ENCODE results near the genes ZIK1, ZNF551 and ZNF552.

DNA sequence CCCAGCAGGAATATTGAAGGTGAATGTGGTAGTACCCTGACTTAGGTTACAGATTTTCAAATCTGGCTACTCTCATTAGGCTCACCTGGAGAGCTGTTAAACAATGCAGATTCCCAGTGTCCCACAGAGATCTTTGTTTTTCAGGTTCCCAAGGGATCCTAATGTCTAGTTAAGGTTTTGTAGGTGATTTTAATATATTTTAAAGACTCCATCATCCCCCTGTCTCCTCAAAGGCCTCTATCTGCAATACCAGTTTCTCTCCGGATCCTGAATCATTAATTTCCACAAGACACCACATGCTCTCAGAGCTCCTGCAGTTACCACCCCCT lies 1.7 kb upstream of the PEG3 start:
- PRO-cap = no peak

- PRO-cap = no peak
Measured at GRCh38 chr19:56891096-56891369, 50.5 kb upstream of the PEG3 start.

DNA sequence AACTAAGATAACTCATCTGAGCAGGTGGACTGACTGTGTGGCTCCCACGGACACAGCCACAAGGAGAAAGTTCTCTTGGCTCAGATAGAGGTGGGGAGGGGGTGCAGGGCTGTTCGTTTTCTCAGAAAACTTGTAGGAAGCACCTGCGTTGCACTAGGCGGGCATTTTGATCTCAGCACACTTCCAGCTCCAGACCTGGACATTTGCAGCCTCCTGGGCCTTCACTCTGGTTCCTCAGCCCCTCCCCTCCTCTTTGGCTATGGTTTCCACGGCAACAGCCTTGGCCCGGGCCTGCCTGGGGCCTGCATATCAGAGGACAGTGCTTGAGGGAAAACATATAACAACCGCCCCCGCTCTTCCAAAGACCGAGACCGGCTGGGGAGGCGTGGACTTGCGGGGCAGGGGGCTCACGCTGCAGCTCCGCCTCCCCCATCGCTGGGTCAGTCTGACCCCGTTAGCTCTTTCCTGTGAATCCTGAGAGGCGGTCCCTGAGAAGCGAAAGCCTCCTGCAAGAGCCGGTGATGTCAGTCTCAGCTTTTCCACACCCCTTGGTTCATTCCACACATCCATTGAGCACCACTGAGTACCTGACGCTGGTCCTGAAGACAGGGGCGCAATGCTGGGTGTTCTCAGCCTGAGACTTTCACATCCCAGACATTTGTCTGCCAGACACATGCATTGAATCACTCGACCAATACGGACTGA lies 125.7 kb upstream of the PEG3 start:
- PRO-cap = no peak

DNA sequence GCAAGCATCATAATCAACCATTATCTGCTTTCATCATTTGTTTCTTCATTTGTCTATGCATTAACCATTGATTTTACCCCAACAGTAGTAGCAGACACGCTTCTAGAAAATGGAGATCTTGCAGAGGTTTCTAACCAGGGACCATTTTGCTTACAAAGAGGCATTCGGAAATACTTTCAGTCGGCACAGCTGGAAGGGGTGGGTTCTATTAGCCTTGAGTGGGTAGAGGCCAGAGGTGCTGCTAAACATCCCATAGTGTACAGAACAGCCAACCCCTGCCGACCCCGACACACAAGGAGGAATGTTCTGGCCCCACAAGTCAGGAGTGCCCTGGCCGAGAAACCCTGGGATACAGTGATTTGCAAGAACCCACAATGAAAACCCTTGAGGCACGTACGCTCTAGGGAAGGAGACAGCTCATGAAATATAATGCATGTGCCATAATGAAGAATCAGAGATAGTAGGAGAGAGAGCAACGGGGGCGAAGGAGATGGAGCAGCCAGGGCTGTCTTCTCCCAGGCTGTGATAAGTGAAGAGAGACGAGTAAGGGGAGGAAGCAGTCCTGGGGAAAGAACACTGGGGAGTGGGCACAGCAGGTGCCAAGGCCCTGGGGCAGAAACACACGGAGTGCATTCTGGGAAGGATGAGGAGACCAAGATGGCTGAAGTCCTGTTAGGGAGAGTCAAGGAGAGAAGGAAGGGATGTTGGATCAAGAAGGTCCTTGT lies 133.7 kb upstream of the PEG3 start:
- PRO-cap = no peak

DNA sequence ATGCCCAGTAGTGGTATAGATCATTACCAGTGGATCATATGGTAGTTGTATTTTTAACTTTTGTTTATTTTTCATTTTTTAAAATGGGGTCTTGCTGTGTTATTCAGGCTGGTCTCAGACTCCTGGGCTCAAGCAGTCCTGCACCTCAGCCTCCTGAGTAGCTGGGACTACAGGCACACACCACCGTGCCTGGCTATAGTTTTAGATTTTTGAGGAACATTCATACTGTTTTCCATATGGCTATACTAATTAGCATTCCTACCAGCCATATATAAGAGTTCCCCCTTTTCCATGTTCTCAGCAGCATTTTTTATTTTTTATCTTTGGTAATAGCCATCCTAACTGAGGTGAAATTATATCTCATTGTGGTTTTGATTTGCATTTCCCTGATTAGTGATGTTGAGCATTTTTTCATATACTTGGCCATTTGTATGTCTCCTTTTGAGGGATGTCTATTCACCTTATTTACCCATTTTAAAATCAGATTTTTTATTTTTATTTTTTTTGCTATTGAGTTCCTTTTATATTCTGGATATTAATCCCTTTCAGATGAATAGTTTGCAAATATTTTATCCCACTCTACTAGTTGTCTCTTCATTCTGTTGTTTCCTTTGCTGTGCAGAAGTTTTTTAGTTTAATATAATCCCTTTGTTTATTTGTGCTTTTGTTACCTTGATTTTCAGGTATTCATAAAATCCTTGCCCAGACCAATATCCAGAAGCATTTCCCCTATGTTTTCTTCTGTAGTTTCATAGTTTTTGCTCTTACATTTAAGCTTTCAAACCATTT lies 14.0 kb downstream of the ZNF460 start:
- PRO-cap = no peak

DNA sequence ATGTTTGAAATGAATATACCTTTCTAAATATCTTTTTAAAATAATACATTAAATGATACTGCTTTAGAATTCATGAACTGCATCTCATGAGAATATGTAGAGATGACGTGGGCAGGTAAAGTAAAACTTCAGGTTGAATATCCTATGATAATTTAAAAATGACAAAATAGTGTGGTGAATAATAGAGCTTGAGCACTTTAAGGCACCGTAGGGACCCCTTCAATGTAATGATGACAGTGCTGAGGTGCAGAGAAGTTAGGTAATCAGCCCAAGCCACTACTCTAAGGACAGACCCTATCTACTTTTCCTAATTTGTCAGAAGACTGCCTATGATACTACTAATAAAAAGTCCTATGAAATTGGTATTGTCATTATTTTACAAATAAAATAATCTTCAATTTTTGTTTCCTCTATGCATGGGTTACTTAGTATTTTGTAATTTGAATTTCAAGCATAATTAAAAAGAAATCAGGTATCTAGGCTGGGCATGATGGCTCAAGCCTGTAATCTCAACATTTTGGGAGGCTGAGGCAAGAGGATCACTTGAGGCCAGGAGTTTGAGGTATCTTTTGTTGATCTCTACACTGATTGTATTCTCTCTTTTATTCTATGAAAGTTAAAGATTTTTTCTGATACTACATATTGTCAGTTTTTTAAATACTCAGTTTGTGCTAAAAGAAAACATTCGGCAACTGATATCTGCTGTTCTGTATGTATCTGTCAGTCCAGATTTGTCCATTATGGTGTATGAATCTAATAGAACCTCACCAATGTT lies 13.6 kb upstream of the ZNF543 start:
- PRO-cap = no peak

- PRO-cap = no peak
Measured at GRCh38 chr19:57538581-57538853, 11.4 kb downstream of the ZNF549 start.

DNA sequence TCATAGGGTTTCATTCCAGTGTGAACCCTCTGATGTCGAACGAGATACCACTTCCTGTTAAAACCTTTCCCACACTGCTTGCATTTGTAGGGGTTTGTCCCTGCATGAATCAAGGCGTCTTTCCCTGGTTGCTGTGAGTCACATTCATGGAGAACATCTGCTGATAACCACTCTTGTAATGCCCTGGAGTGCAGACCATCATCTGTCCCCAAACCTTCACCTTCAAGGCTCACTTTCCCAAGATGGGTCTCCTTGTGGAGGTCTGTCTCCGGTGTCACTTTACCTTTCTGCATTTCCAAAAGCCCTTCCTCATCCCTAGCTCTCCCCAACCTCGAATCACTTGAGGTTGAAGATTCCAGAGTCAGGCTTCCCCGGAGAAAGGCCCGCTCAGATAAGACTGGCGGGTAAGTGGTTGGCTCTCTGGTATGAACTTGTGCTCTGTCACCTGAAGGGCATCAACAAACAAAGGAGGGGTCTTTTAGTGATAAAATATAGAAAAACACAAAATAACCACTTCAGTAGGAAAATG lies 12.1 kb downstream of the ZNF550 start:
- PRO-cap = no peak

DNA sequence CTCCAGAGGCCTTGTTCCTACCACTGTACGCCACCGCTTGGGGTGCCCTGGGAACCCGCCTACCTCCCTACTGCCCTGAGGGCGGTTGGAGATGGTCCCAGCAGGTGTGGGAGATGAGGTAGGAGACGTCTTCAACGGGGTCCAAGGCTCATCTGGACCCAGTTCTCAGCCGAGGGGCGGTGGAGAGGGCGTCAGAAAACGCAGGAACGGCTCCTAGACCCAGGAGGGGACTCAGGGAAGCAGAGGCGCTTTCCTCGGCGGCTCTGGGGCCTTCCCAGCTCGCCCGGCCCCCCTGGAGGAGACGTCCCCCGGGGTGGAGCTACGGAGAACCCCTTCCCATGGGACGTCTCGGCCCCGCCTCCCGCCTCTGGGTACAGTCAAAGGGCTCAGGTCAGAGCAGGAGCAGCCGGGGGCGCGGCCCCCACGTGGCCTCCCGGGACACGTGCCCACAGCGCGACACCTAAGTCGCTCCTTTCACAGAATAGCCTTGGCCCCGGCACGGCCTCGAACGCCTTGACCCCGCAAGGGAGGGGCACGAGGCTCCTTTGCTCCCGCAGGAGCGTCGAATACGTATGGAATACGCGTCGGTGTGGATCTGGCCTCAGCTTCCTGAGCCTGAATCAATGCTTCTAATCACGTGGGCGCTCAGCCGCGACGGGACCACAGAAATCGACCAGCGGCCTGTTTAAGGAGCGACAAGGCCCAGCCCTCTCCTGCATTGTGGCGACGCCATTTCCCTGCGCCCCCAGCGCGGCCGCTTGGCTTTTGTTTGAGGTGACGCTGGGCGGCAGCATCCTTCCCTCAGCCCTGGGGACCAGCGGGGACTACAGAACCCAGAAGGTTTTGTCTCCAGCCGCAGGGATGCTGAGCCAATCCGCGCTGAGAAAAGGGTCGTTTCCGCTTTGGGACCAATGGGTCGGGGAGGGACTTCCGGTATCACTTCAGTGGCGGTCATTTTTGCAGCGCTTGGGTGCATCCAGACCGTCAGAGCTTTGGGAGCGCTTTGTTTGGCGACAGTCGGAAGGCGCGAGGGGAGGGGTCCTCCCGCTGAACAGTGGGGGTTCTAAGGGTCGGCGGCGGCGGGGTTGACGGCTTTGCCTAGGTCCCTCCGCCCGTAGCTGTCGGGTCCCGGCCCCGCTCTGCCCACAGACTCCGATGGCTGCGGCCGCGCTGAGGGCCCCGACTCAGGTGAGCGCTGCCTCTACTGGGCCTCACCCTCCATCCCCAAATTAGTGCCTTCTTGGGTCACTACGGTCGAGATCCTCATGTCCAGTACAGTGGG lies at the start of gene ZIK1:
TSS of gene ZIK1 (plus strand) at position 944 of the 1,282 bp plus-strand sequence.
- PRO-cap = bidirectional peak, plus-strand start at position 944 of the sequence, minus-strand start at position 739 of the sequence

GRCh38 chr19:57664693-57665203 lies 4.0 kb upstream of the ZSCAN4 start:
- PRO-cap = no peak

DNA sequence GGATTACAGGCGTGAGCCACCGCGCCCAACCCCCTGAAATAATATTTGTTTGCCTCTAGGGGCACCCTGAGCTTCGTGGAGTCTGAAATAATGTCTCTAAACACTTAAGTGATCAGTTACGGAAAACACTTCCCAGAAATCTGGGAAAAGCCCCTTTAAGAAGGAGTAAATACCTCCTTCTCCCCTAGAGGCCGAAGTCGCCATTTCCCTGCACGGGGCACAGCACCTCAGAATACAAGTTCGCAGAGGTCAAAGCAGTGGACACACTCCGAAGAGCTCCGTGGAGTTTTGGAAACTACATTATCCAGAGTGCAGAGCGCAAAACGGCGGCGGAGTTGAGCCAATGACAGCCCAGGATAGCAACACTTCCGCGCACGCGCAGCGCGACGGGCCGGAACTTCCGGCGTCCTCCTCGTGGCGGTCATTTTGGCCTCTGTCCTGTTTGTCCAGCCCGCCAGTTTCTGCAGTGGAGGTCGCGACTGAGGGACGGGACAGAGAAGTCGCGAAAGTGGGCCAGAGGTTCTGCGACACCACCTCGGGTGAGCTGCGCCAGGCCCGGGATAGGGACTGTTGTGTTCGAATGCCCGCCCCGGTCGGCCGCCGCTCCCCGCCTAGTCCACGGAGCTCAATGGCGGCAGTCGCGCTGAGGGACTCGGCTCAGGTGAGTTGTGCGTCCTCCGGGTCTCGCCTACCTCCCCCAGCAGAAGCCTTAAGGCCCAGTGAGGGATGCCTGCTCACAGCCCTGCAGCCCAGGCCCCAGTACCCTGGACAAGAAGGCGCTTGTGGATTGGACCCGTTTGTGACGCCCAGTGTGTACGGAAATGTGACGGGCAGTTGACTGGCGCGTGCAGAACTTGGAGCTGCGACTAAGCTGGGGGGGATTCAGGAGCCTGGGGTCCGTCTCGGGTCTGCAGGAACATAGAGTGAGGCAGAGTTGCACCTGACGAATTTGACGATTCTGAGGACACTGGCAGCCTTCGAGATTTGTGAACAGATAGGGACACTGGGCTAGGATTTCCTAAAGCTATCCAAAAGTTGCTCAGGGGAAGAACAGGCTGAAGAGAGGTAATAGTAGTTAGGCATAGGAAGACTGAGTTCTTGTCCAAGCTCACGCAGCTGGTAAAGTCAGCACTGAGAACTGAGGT lies at the start of gene ZNF551:
TSS of gene ZNF551 (plus strand) at position 394 of the 1,145 bp plus-strand sequence.
- PRO-cap = unidirectional peak, plus-strand start at position 394 of the sequence

- PRO-cap = no peak
Measured at GRCh38 chr19:57813864-57814356, 803 bp downstream of the ZNF552 start.

GRCh38 chr19:57814357-57815112 lies at the start of gene ZNF552:
TSS of gene ZNF552 (minus strand) at chr19:57814913.
- PRO-cap = unidirectional peak, minus-strand start at chr19:57814657; bidirectional peak, plus-strand start at chr19:57815052, minus-strand start at chr19:57814888

DNA sequence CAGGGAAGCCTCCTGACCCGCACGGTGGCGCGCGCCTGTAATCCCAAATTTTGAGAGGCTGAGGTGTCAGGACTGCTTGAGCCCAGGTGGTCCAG lies 247 bp upstream of the ZNF552 start:
- PRO-cap = no peak

DNA sequence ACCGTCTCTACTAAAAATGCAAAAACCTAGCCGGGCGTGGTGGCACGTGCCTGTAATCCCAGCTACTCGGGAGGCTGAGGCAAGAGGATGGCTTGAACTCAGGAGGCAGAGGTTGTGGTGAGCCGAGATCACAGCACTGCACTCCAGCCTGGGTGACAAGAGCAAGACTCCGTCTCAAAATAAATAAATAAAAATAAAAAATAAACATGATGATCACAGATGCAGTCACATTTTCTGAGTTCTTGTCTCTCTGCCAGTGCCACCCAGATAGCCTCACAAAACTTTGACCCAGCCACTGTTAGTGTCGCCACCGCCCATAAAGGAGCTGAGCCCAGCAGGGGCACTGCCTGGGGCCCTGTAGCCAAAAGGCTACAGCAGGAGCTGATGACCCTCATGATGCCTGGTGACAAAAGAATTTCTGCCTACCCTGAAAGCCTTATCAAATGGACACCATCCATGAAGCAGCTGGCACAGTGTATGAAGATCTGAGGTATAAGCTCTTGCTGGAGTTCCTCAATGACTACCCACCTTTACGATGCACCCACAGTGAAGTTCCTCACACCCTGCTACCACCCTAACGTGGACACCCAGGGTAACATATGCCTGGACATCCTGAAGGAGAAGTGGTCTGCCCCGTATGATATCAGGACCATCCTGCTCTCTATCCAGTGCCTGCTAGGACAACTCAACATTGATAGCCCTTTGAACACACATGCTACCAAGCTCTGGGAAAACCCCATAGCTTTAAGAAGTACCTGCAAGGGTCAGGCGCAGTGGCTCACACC lies 18.2 kb downstream of the ZNF587 start:
- PRO-cap = no peak

GRCh38 chr19:57926987-57927523 lies 8.1 kb downstream of the ZNF418 start:
- PRO-cap = no peak

- PRO-cap = no peak
Measured at GRCh38 chr19:58003908-58004455, 1.4 kb upstream of the ZNF606 start.

DNA sequence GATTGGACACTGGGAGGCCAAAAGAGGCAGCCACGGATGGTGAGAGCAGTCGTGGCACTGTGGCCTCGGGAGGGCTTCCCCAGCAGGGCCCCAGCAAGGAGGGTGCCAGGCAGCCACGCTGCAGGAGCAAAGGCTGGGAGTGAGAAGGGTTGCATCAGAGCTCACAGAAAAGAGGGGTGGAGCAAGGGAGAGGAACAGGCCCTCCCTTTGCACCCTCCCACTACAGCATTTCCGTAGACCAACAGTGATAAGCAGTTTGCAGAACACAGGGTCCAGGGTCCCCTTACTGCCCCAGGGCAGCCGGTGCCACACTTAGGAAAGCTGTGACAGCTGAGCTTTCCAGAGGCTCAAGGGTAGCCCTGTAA lies 5.0 kb downstream of the ZSCAN1 start:
- PRO-cap = no peak

GRCh38 chr19:58212496-58213005 lies 16.2 kb upstream of the ZNF544 start:
- PRO-cap = no peak

DNA sequence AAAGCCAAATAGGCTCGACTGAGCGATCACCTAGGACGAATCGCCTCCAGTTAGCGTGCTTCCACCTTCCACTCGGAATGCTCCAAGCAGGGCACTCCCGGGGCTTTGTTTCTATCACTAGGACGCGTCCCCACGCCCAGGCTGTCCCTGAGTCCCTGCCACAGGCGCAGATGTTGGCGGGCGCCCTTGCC lies 505 bp upstream of the ZNF544 start:
- PRO-cap = no peak